ENCODE results near the gene CACHD1.

DNA sequence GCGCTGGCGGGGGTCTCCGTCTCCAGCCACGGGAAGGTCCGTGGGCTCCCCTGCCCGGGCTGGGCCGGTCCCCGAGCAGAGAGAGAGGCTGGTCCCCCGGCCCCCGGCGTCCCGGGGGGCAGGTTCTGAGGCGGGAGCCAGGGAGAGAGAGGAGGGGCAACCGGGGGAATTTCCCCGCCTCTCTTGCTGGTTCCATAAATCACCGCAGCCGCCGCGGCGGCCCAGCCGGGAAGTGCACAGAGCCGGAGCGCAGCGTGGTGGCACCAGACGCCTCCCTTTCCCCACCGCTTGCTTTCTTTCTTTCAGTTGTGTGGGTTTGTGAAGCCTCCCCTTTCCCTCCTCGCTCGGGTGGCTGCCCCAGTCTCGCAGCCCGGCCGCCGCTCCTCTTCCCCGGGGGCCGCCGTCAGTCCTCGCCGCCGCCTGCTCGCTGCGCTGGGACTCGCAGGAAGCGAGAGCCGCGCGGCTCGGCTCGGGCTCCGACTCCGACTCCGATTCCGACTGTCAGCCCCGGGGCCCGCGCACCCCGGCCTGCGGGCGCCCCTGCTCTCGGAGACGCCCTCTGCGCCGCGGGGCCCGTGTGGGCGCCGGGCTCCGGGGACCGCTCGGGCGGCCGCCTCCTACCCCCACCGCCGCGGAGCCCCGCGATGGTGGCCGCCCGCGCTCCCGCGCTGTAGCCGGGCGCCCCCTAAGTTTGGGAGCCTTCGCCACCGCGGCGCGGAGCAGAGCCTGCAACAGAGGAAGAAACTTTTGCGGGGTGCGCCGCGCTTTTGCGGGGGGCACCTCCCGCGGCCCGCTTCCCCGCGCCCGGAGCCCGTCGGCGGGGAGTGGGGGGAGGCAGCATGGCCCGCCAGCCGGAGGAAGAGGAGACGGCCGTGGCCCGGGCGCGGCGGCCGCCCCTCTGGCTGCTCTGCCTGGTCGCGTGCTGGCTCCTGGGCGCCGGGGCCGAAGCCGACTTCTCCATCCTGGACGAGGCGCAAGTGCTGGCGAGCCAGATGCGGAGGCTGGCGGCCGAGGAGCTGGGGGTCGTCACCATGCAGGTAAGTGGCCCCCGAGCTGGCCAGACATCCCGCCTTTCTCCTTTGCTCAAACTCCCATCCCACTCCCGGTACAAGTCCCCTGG lies at the start of gene CACHD1:
Gene CACHD1 (plus strand): TSS at position 224 of the 1,120 bp plus-strand sequence.
- PRO-cap, result bidirectional peak, plus-strand start at position 239 of the sequence, minus-strand start at position 113 of the sequence; bidirectional peak, plus-strand start at position 903 of the sequence, minus-strand start at position 646 of the sequence
- RRBS, result 2% methylated on average over 72 of the region's 126 CpGs

DNA sequence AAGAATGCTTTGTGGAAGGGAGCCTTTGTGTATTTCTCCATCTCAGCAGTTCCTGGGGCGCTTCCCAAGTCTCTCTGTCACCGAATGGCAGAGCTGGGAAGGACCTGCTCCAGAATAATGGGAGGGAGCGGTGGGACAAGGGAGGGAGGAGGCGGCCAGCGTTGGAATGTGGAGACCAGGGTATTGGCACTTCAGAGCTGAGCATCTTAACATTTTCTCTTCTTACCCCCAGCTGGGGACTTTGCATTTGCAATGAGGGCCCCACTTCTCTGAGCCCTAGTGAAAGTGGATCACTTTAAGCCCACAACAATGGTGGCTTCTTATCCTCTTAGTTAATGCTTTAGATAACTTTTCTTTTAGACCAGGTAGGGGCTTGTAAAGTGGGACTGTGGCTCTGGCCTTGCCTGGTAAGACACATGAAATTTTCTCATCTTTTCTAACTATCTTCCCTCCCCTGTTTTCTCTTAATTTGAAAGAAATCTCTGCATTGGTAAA lies 24.0 kb downstream of the CACHD1 start:
- PRO-cap, result no peak
- RRBS, result no CpG with 5 or more reads among the region's 5 CpGs

- PRO-cap, result no peak
- RRBS, result 24% methylated on average over 3 of the region's 22 CpGs
These were observed 35.3 kb downstream of the CACHD1 start for GRCh38 chr1:64505092-64505667.

GRCh38 chr1:64875537-64875996 lies 90.8 kb downstream of the JAK1 start:
- PRO-cap, result no peak
- RRBS, result no CpG with 5 or more reads among the region's 6 CpGs

GRCh38 chr1:64898526-64898886 lies 67.8 kb downstream of the JAK1 start:
- PRO-cap, result no peak

GRCh38 chr1:64982994-64983556 lies 16.7 kb upstream of the JAK1 start:
- PRO-cap, result no peak
- RRBS, result no CpG with 5 or more reads among the region's 8 CpGs

DNA sequence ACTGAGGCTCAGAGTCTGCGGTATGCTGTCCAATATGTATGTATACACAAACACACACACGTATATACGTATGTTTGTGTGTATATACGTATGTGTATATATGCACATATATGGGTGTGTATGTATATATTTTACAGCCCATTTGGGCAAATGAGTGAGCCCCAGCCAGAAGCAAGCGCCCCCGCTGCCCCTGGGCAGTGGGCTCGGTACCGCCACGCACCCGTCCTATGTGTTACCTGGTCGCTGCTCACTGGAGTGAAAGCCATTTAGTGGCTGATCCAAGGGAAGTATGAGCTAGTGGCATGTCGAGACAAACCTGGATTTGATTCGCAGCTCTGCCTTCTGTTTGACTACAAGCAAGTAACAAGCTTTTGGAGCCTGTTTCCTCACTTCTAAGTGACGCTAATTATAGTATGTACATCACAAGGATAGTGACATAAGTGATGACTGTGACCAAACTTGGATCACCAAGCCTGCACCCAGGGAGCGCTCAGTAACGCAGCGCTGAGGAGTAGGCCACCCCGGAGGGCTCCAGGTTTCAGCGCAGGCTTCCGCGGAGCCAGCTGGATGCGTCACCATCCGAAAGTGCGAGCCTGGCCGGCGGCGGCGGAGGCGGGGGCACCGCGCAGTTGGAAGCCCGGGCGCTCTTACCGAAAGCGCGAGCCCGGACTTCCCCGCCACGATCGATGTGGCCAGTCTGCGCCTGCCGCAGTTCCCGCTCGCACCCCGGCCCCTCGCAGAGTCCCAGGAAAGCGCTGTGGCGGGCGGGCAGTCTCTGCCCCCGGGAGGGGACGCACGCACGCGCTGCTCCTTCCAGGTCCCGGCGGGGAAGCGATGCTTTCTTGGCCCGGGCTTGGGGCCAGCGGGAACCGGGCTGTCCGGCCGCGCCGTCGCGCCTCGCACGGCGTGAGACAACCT lies 36.0 kb upstream of the JAK1 start:
- PRO-cap, result bidirectional peak, plus-strand start at position 680 of the sequence, minus-strand start at position 744 of the sequence
- RRBS, result 3% methylated on average over 34 of the region's 69 CpGs

DNA sequence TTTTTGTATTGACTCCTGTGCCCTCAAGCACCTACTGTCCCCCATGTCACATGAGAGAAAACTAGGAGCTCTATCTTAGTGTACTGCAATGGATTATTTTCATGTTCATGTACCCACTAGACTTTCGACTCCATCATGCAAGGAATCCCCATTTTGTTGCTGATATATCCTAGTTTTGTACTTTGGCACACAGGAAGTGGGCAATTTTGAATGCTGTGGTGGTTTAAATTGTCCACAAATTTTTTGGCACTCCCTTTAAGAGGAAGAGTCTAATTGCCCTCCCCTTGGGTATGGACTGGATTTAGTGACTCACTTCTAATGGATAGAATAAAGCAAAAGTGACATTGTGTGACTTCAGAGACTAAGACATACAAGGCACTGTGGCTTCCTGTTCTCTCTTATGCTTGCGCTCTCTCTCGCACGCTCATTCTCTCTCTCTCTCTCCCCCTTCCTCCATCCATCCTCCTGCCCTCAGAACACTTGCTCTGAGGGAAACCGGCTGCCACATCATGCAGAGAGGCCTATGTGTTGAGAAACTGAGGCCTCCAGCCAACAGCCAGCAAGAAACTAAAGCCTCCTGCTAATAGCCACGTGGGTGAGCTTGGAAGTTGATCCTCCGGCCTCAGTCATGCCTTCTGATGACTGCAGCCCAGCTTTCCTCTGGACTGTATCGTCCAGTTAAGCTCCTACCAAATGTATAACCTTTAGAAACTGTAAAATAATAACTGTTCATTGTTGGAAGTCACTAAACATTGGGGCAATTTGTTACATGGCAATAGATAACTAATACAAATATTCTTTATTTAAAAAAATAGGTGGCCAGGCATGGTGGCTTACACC lies 43.8 kb upstream of the JAK1 start:
- PRO-cap, result no peak
- RRBS, result 89% methylated on average over 2 of the region's 8 CpGs

- PRO-cap, result no peak
- RRBS, result no CpG with 5 or more reads among the region's 11 CpGs
These were observed 862 bp upstream of the AK4 start for GRCh38 chr1:65147262-65147420.

DNA sequence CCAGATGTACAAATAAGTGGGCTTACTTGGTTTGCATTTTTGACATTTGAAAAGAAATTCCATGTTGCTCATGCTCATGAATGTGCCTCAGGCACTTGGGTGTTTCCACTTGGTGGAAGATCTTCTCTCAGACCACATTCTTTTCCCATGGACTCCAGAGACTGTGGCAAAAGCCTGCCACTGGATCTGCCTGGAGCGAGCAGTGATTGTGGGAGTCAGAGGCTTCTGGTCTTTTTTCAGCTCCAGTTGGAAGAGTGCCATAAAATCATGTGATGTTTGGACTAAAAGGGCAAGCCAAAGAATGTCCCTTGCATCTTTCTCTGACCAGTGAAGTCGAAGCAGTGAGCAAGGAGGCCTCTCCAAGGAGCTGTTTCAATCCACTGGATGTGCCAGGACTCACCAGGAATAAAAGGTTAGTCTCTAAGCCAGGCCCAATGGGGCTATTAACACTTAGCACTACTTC lies 61.4 kb upstream of the DNAJC6 start:
- PRO-cap, result no peak
- RRBS, result no CpG with 5 or more reads among the region's 2 CpGs

DNA sequence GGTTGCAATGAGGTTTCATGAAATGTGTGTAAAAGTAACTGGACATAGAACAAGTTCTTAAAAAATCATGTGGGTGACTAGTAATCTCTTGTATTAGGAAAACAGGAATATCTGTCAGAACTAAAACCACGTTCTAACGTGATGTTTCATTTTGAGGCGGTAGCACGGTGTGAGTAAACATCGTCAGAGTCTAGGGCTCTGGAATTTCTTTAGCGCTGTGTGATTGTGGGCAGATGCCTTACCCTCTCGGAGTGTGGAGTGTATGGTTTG lies 55.4 kb upstream of the DNAJC6 start:
- PRO-cap, result no peak
- RRBS, result no CpG with 5 or more reads among the region's 7 CpGs

DNA sequence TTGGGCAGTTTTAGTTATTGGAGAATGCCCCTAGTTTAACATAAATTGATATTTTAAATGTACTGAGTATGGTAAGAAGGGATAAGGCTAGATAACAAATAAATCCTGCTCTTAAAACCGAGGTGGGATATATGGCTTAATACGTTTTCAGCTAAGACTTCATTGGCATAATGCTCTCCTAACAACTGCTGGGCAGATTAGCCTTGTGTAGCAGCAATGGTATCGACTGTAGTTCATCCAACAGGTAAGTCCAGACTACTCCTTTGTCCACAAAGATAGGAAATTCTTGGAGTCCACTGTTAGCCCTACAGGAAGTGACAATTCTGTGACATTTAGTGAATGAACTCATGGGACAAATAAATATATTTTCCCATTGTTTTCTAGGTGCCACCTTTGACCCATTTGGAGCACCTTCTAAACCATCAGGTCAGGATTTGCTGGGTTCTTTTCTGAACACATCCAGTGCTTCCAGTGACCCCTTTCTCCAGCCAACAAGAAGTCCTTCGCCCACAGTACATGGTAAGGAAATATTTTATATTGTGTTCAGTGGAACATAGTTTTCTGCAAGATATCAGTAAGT lies 25.9 kb upstream of the LEPR start:
- PRO-cap, result no peak
- RRBS, result no CpG with 5 or more reads among the region's 4 CpGs

- PRO-cap, result no peak
- RRBS, result no CpG with 5 or more reads among the region's 4 CpGs
These were observed 1.5 kb upstream of the LEPR start for GRCh38 chr1:65418804-65419569.

DNA sequence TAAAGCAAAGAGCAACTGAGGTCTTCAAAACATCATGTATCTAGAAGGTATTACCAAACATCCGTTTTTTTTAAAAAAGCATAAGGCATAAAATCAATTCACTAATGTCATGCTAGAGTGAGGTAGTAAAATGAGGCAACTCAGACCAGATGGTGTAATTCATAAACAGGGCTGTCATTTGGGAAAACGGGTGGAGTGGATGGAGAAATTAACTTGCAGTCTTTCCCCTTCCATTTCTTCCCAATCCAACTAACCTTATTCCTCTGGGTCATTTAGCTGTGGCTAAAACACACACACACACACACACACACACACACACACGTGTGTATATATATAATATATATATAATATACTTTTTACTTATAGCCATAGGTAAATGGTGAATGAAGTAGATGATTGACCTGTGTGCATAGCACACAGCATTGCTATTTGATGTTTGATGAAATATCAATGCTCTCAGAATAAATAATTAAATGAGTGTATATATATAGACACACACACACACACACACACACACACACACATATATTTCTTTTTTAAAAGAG lies 51.7 kb downstream of the LEPR start:
- PRO-cap, result no peak
- RRBS, result no CpG with 5 or more reads among the region's 3 CpGs

DNA sequence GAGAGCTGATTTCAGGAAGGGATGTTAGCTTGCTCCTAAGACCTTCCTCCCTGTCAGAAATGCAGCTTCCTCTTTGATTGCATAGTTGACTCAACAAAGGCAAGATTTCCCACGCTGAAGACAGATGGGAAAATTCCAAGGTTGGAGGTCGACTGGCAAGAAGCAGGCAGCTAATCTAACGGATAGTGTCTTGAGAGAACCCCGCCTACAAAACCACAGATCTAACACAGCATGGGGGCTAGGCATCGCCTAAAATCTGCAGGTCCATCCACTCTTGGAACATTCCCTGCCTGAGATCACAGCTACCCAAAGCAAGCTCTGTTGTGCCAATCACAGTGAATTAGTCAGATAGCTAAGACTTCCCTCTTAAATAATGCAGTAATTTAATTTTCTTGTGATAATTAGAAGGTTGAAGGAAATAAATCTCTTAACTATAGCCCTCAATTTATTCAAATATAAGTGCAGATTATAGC lies 357.8 kb upstream of the SGIP1 start:
- PRO-cap, result no peak
- RRBS, result no CpG with 5 or more reads among the region's 5 CpGs

DNA sequence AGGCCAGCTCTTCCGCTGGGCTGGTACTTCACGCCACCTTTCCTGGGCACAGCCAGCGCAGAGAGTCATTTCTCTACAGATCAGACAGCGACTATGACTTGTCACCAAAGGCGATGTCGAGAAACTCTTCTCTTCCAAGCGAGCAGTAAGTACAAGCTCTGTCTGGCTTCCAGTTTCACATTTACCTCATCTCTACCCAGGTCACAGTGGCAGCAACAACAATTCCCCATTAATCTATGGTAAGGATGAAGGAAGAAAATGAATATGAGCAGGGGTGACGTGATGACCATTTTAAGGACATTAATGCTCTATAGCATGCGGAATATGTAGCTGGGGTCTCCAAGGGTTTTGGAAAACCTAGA lies 286.5 kb upstream of the SGIP1 start:
- PRO-cap, result no peak
- RRBS, result no CpG with 5 or more reads among the region's 9 CpGs

DNA sequence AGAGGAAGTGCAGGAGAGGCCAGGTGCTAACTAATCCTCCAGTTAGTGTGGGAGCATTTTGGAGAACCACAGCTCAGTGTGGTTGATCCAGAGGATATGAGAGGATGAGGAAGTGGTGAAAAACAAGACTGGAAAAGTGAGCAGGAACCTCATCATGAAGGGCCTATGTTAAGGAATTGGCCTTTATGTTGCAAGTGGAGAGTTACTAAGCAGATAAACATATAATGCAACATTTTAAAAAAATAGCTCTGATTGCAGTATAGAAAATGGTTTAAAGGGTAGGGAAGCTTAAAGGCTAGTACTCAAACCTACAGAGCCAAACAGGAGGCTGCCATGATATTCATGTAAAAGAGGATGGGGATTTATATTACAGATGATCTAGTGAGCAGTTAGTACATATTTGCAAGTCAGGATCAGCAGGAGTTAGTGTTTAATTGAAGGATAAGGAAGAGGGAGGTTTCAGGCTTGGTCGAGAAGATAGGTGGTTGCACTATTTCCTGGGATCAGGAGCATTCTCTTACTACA lies 282.2 kb upstream of the SGIP1 start:
- PRO-cap, result no peak
- RRBS, result no CpG with 5 or more reads among the region's 1 CpG

DNA sequence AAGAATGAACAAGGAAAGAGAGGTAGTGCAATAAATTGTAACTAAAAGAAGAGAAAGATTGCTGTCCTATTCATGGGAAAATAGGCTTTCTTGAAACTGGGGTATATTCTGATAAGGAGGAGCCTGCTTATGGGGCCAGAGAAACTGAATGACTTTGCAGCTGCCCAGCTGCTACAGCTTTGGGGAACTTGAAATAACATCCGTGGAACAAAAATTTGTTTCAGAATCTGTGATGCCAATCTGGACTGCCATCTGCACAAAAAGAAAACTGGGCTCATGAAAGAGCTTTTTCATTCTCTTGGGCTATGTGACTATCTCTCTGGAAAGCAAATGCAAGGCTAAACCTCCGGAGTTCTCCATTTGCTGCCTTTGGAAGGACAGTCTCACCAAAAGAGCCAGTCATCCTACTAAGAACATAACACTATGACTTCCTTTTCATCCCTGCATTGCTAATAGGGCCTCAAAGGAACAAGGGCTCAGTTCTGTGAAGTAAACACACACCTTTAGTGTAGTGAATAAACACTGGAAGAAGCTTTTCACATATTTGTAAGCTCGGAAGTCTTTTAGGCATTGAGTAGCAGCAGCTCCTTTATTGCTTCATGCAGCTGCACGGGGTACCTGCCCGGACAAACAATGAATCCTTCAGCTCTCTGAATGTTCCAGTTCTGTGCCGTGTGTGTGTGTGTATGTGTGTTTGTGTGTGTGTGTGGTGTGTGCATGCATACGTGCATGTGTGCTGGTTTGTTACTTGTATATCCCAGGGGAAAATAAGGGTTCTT lies 255.6 kb upstream of the SGIP1 start:
- PRO-cap, result no peak
- RRBS, result no CpG with 5 or more reads among the region's 7 CpGs

GRCh38 chr1:66296281-66296656 lies 237.7 kb upstream of the SGIP1 start:
- PRO-cap, result no peak
- RRBS, result no CpG with 5 or more reads among the region's 2 CpGs

DNA sequence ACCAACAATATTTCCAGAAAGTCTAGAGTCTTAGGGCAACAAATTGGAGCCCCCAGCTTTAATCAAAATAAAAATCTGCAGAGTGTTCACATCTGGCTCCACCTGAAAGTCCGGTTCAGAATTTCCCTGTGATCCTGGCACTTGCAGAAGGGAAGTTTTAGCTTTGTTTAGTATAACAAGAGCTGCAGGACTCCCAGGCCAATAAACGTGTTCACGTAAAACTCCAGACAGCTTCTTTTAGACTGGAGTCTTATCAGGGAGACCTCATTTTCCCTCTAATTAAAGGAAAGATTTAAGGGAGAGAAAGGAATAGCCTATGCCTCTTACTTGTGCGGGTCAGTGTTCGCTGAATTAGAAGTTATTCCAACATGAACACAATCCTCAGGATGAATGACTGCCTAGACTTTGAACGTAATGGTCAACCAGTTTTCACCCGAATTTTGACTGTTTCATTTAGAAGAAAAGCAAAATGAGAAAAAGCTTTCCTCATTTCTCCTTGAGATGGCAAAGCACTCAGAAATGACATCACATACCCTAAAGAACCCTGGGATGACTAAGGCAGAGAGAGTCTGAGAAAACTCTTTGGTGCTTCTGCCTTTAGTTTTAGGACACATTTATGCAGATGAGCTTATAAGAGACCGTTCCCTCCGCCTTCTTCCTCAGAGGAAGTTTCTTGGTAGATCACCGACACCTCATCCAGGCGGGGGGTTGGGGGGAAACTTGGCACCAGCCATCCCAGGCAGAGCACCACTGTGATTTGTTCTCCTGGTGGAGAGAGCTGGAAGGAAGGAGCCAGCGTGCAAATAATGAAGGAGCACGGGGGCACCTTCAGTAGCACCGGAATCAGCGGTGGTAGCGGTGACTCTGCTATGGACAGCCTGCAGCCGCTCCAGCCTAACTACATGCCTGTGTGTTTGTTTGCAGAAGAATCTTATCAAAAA lies 202.1 kb upstream of the SGIP1 start:
- PRO-cap, result unidirectional peak, plus-strand start at position 204 of the sequence; bidirectional peak, plus-strand start at position 662 of the sequence, minus-strand start at position 665 of the sequence; bidirectional peak, plus-strand start at position 861 of the sequence, minus-strand start at position 871 of the sequence
- RRBS, result no CpG with 5 or more reads among the region's 17 CpGs

All from kidney (tissue), 2 donors.